Mesangial cell (primary cell): ENCODE measurements around a stretch of chr4.

- RAMPAGE, long total RNA = no peak
Measured at GRCh38 chr4:151807060-151807817, 46.4 kb upstream of the GATB start.

GRCh38 chr4:152038288-152038787, 277.5 kb upstream of the GATB start:
- RAMPAGE, long total RNA = no peak

DNA sequence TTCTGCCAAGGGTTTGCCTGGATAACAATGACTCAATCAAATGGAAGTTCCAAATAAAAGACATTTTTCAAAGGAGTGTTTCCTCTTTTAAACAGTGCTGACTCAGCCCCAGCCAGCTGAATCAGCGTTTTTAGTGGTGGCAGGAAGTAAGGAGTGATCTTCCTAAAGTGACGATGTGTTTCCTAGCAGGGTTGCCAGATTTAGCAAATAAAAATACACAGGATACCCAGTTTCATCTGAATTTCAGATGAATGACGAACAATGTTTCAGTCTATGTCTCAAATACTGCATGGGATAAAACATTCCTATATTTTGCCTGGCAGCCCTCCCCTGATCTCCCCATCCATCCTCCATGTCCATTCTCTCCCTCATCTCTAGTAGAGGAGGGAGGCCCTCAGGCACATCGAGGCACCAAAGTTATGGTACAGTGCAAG, 345.5 kb upstream of the GATB start:
- RAMPAGE, long total RNA = no peak

DNA sequence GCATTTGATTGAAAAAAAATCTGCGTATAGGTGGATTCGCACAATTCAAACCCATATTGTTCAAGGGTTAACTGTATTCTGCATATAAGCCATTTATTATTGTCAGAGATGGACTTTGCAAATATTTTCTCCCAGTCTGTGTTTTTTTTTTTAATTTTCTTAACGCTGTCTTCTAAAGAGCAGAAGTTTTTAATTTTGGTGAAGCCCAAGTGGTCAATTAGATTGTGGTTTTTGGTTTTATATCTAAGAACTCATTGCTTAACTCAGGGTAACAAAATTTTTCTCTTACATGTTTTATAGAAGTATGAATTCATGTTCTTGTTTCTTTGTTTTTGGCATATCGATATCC, 360.3 kb upstream of the GATB start:
- RAMPAGE, long total RNA = no peak

- RAMPAGE, long total RNA = no peak
Measured at GRCh38 chr4:152325822-152326371, 210.0 kb downstream of the FBXW7 start.

DNA sequence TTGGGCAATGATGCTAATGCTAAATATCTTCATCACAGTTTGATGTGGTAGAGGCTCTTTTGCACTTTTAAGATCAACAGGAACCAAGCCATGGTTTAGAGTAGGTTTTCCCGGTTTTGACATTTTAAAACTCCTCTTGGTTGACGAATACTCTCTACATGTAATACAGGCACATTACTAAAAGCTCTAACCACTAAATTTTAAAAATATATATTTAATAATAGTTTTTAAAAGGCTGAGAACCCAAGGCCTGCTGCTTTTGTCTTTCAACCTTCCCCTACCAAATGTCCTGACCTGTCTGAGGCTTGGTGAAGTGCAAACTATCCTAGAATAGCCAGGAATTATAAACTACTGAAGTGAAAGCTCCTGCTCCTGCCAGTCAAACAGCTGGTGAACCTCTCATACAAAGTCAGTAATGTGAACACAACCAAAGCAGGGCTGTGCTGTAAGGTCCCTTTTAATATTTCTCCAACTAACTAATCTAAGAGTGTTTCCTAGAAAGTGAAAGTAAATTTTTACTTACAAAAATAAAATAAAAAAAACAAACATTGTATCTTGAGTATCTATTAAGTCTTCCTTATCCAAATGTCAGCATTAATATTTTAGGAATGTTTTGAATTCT, 153.6 kb downstream of the FBXW7 start:
- RAMPAGE, long total RNA = no peak

DNA sequence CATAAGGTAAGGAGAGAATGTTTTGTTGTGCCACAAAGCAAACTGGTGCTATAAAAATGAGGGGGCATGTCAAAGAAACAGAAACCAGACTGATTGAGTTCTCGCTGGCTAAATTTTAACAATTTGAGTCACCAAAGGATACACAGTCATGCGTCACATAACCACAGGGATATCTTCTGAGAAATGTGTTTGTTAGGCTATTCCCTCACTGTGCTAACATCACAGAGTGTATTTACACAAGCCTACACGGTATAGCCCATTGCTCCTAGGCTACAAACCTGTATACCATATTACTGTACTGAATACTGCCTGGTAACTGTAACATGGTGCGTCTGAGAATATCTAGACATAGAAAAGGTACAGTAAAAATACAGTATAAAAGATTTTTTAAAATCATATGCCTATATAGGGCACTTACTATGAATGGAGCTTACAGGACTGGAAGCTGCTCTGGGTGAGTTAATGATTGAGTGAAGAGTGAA, 50.1 kb downstream of the FBXW7 start:
- RAMPAGE, long total RNA = no peak

DNA sequence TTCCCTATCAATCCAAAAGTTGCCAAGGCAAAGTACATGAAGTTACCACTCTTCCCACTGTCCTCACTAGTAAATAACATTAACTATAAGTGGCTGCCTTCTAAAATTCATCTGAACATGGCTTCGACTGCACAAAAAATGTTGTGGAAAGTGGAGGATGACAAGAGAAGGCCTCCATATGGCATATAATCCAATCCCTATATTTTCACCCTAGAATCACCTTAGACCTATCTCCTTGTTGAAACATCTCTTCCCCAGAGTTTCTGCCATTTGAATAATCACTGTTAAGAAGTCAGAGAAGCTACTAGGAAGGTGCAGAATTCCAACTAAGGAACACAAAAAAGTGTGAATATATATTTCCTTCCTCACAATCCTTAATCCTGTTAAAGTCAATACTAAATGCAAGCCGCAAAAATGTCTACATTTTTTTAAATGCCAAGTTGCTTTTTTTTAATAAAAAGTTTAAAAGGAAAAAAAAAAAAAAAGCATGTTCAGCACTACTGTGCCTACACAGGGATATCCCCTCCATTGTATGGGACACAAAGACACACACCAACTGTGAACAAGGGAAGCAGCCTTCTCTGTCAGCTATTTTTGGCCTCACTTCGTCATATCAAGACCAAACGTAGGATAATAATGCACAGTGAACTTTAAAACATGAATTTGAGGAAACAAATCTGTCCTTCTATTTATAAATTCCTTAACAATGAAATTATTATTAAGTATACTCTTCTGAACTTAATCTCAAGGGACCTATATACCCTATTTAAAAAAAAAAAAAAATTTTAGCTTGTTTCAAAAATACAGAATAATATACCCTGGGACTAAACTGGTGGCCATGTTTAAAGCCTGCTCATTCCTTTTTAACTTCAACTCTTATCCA, 4.5 kb downstream of the FBXW7 start:
- RAMPAGE, long total RNA = no peak

- RAMPAGE, long total RNA = no peak
Measured at GRCh38 chr4:152535694-152535946, 272 bp downstream of the FBXW7 start.

DNA sequence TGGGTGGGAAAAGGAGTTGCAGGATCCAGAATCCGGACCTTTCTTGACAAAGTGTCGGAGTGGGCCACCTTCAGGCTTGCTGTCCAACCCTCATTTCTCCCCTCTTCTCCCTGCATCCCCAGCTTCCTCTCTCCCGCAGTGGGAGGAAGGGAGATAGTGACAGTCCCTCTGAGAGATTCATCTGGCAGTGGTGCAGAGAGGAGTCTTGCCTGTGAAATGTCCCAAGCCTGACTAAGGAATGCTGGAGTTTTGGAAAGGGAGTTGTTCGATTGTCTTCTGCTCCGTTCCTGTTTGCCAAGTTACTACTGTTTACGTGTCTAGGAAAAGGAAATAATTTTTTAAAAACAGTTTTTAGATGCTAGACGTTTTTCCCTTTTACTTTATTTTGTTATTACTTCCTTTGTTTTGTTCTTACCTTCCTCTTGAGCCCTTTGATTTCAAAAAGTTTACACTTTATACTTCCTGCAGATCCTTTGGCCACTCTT, 784 bp downstream of the ARFIP1 start:
- RAMPAGE, long total RNA = no peak

GRCh38 chr4:152802601-152803239, 23.0 kb downstream of the ARFIP1 start:
- RAMPAGE, long total RNA = no peak

DNA sequence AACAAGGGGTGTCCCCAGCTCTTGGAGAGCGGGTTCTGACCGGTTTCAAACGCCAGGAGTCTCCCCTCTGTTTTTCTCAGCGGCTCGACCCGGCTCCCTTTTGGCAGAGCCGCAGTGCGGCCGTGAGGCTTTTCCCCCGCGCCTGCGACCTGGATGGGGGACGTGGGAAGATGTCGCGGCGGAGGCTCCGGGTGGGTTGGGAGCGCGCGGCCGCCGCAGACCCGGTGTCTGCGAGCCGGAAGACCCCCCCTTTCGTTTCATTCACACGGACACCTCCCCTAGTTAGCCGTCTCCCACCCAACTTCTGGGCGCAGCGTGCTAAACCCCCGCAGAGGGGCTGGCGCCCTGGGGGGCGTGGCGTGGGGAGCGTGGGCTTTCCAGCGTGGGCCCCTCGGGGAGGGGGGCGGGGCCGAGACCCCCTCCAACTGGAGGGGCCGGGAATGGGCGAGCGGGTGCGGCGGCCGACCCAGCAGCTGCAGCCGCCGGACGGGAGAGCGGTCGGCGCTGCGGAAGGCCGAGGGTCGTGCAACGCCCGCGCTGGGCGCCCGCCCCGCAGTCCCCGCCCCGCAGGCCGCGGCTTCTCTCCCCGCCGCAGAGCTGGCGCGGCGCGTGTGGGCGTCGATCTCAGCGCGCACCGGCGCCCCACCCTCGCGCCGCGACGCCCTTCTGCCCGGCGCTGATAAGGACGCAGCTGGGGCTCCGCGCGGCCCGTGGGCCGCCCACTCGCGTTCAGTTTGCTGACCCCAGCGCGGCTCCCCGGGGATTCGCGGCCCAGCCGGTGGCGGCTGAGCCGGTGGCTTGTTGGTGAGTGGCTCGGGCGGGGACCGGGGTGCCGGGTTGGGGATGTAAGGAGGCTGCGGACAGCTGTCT, 1.2 kb downstream of the FHDC1 start:
- RAMPAGE, long total RNA = no peak

DNA sequence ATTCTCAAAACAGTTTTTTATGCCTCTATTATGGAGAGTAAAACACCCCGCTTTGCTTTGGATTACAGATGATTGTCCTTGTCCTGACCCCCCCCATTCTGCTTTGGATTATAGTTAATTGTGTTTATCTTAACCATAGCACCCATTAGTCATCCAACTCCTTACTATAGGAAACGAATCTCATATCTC, 14.6 kb downstream of the TRIM2 start:
- RAMPAGE, long total RNA = no peak

DNA sequence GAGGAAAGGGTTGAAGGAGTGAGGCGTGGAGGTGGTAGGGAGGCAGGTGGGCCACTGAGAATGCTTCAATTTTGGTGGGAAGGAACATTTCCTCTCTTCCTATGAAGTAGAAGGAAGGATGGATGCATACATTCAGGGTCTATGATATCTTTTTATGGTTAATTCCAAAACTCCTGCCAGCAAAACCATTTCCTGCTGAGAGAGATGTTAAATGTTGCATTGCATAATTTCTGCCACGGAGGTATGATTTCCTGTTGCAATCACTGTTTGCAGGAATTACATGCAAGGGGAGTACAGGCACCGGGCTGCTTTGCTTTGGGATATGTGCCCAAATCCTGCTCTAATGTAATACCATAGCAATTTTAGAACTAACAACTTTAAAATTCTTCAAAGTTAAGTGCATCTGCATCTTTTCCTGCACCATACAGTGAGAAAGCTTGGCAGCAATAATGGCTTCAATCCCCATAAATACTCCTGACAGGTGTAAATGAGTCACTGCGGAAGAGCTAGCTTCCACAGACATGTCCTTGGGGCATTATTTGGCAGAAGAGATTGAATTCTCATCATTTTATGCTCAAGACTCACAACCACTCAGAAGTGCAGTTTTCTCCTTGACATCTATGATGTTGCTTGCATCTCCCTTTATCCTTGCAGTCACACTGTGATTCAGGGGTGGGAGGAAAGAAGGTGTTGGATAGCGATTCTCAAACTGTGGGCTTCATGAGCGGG, 29.6 kb downstream of the TRIM2 start:
- RAMPAGE, long total RNA = no peak

- RAMPAGE, long total RNA = no peak
Measured at GRCh38 chr4:153244900-153245468, 40.7 kb downstream of the TRIM2 start.

DNA sequence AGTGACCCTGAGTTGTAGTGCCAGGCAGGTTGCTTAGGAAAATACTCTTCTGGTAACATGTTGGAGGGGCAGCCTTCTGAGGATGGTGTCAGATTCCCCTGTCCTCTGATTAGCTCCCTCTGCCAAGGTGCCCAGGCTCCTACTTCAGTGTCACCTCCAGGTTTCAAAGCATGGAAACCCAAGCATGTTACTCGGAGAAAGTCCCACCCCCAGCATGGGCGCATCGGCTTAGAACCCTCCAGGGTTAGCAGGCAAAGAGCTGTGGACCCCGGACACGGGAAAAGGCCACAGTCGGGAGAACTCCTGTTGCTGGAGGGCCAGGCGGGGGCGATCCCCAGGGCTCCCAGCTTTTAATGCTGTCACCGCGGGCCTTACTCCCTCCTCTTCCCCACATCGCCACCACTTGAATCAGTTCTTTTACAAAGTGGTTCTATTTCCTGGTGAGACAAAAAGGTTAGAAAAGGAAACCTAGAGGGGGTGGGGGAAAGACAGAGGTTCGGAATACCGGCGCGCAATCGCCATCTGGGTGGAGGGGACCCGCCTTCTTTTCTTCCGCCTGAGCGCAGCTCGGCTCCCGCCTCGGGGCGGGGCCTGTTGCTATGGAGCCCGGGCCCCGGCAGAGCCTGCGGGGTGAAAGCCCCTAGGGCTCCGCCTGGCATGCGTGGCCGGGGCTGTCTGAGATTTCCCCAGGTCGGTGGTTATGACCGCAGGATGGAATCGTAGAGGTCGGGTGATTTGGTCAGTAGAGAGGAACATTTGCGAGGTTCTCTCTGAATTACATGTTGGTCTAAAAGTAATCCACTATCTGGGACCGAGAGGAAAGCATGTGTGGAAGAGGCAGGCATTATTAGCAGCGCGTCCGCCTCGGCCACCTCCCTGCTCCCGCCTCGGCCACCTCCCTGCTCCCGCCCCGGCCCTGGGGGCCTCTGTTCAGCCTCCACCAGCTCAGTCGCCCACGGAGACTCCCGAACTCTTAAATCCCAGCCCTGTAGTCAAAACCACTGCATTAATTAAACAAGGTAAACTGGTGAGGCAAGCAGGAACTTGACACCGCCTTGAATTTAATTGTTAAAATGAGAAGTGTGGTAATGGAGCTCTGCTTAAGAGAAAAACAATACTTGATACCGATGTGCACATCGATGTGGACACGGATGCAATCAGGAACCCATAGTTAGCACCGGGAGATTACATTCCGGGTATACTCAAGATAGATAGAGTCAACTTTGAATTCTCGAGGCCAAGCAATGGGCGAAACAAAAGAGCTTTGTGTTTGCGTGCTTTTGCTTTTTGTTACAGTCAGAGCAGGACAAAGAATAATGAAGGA, 44.9 kb downstream of the TRIM2 start:
- RAMPAGE, long total RNA = no peak

DNA sequence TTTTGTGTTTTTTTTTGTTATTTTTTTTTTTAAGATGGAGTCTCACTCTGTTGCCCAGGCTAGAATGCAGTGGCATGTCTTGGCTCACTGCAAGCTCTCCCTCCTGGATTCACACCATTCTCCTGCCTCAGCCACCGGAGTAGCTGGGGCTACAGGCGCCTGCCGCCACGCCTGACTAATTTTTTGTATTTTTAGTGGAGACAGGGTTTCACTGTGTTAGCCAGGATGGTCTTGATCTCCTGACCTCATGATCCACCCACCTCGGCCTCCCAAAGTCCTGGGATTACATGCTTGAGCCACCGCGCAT, 61.0 kb downstream of the TRIM2 start:
- RAMPAGE, long total RNA = no peak

DNA sequence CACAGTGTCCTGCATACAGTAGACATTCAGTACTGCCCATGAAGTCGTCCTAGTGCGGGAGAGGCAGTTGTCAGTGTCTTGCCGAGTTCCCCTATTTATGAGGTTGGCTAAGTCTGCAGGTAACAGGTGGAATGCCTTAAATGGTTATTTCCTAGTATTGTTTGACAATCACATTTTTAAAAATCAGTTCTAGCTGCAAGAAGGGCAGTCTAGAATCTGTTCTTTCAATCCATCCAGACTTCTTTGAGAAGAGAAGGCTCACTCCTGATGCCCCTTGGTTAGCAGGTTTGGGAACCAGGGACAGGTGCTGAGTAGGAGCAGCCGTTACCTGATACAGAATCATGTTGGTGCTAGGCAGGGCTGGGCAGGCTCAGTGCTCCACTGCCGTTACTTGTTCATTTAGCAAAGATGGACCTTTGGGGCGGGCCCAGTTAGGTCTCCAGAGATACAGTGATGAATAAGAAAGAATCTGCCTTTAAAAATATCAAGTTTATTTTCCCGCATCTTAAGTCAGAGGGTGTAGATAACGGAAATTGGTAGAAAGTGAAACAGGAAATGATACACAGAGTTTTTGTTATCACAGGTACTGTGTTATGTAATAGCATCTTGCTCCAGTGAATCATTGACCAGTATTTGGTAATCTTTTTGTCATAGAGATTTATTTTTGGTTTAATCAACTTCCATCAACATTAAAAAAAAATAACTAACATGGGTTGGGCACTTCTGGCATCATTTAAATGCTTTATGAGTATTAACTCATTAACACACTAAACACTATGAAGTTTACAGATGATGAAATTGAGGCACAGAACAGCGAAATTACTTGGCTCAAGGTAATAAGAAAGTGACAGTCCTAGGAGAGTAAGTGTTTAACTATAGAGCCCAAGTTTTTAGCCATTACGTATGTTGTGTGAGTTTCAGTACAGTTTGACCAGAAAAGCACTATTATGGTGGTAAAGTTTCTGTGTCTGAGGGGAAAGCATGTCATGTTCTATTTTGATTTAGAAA, 5.5 kb downstream of the TMEM131L start:
- RAMPAGE, long total RNA = no peak

GRCh38 chr4:153486683-153487447, 20.7 kb downstream of the TMEM131L start:
- RAMPAGE, long total RNA = no peak

GRCh38 chr4:153538500-153538754, 72.3 kb downstream of the TMEM131L start:
- RAMPAGE, long total RNA = no peak